OCI-LY7 (cell line): ENCODE results near the genes ARID5A and LMAN2L.

GRCh38 chr2:96208892-96209483 lies 361 bp upstream of the STARD7 start:
- PRO-cap: bidirectional peak, plus-strand start at chr2:96209015, minus-strand start at chr2:96208822
- RAMPAGE, long total RNA: no peak

GRCh38 chr2:96253358-96253809 lies 12.4 kb downstream of the TMEM127 start:
- PRO-cap: no peak
- RAMPAGE, long total RNA: no peak

GRCh38 chr2:96253810-96254211 lies 12.0 kb downstream of the TMEM127 start:
- PRO-cap: no peak
- RAMPAGE, long total RNA: no peak

GRCh38 chr2:96259557-96260175 lies 6.1 kb downstream of the TMEM127 start:
- PRO-cap: no peak
- RAMPAGE, long total RNA: no peak

DNA sequence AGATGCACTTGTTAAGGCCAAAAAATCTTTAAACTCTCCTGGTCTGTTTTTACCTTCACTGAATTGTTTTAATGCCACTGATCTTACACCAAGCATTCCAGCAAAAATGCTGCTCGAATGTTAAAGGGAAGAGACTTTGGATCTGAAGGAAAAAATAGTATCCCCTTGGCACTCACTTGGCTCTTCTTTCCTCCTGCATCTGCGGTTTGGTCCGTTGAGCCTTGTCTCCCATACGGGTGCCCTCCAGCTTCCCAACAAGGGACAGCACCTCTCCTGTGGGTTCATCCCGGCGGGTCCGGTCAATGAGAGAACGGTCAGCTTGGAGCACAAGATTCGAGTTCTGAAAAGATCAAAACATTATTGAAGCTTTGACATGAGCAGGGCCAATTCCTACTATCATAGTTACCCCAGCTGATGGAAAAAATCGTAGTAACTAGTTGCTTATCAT lies 793 bp downstream of the SNRNP200 start:
- PRO-cap: no peak
- RAMPAGE, long total RNA: no peak

DNA sequence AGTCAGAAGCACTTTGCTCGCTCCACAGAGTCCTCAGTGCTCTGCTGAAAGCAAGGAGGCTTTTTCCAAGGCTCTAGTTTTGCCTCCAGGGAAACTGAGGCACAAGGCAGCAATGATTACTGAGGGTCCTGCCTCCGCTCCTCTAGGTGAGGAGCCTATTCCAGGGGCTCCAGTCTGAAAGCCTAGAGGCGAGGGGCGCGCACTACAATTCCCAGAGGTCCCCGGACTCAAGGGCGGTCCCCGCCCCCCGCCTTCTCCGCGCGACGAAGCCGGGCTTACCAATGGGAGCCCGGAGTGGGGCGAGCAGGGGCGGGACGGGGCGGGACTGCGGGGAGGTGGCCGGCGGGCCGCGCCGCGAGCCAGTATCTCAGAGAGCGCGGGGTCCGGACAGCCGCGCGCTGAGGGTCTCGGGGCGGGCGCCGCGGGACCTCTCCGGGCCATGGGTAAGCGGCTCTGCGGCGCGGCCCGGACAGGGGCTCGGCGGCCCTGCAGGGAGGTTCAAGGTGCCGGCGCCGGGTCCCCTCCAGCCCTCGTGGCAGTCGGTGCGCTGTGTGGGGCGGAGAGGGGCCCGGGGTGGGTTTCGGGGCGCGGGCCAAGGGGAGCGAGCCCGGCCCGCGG lies at the start of gene ARID5A:
ARID5A (plus strand) TSS at position 365 of the 618 bp plus-strand sequence.
- PRO-cap: unidirectional peak, plus-strand start at position 365 of the sequence
- RAMPAGE, long total RNA: no peak

DNA sequence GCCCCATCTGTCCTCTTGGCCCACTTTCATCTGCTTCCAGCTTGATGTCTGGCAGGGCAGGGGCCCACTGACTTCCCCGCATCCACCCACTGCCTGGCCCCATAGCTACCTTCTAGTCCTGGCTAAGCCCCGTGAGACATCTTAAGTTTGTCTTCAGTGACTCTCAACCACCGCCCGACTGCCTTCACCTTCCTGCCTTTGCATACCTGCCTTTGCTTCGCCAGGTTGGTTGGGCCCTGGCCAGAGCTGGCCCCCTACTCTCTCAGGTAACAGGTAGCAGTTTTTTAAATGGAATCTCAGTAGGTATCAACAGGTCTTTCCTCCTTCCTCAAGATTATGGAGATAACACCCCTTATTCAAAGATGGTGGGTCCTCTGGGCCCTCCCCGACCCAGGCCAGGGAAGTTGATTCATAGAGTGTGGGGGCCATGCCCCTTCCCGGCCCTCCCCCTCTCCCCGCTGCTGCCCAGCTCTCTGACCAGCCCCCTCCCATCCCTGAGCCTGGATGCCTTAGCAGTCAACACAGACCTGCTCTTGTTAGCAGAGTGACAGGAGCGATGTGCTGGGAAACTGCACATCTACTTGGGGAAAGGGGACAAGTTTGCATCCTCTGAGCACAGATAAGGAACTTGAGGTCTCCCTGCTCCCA lies 2.9 kb downstream of the ARID5A start:
- PRO-cap: no peak
- RAMPAGE, long total RNA: no peak

- PRO-cap: no peak
- RAMPAGE, long total RNA: no peak
Measured at GRCh38 chr2:96552836-96553418, 16.4 kb downstream of the ARID5A start.

- PRO-cap: no peak
- RAMPAGE, long total RNA: no peak
Measured at GRCh38 chr2:96634845-96635599, 3.1 kb downstream of the KANSL3 start.

DNA sequence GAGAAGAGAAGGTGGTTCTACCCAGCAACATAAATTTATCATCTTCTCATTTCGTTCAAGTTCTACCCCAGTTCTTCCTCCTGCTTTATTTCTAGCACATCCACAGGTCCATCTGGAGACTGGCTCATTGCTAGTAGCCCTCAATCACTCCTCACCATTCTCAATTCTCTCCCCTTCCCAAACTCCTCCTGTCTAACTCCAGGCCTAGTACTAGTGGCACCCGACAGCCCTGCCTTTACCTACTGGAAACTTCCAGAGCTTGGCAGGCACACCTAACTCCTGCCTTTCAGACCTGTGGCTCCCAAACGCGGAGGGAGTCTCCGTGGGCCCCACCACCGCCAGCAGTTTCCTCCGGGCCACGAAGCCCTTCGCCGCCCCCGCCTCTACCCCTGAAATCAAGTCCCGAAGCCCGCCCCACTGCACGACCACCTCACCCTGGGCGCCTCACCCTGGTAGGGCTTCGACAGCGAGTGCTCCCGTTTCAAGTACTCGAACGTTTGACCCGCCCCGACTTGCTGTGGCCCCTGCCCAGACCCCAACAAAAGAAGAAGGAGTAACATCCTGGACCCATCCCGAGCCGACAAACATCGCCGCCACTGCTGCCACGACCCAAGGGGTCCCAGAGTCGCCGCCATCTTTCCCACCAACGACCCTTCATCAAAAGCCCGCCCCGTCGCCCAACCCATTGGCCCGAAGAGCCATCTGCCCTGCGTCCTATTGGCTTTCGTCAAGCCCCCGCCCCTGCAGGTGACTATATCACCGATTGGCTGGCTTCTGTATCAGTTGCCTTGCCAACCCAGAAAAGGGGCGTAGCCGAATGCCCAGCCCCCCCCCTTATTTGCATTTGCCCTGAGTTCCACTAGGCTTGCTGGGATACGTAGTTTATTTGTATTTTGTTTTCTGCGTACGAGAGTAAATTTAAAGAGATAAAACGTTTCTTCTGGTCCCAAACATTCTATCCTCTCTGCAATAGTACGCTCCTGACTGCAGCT lies at the start of gene LMAN2L:
LMAN2L (minus strand) TSS at position 659 of the 992 bp plus-strand sequence.
- PRO-cap: bidirectional peak, plus-strand start at position 896 of the sequence, minus-strand start at position 621 of the sequence
- RAMPAGE, long total RNA: no peak

- PRO-cap: no peak
- RAMPAGE, long total RNA: no peak
Measured at GRCh38 chr2:96786925-96787280, 26.2 kb downstream of the CNNM4 start.

DNA sequence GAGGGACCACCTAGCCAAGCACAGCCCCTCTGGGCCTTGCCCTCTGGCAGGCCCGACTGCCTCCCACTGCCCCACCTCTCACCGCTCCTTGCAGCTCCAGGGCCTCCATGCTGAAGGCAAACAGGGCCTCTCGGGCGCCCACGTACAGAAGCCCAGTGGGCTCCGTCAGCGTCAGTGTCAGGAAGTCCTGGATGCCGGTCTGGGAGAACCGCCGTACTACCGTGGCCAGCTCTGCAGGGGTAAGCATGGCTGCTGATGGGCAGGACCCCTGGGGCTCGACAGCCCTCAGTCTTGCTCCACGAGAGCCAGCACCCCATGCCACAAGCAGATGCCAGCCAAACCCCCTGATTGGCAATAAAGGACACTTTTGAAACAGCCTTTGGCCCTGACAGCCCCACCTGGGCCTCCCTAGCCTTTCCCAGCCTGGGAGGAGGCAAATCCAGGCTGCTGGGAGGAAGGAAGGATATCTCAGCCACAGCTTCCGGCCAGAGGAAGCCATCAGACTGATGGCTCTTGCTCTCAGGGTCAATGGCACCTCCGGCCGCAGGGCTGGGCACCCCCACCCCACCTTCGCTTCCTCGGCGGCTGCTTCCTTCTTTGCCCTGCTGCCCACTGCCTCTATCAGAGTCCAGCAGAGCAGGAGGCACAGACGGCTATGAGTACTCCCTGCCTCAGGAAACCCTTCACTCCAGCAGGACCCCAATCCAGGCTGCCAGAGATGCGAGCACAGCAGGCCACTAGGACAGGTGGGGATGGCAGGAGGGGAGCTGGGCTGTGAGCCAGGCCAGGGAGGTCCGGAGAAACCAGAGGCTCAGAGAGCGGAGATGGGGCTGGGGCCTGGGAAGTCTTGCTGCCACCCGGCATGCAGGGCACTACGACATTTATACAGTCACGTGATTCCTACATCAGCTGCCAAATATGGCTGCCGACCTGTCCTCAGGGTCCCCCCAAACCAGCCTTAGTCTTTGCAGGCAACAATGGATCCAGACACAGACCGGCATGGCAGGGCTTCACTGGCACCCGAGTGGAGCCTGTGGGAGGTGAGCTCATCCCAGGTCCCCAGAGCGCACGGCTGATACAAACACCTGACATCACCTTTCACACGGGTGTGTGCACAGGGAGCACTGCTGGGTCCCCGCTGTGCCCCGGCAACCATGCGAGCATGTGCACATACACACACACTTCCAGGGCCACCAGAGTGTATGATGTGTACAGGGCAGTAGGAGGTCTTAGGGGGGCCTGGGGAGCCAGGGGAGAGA lies 3.2 kb downstream of the SEMA4C start:
- PRO-cap: no peak
- RAMPAGE, long total RNA: no peak

GRCh38 chr2:96884193-96884704 lies 14.4 kb upstream of the SEMA4C start:
- PRO-cap: no peak
- RAMPAGE, long total RNA: no peak

GRCh38 chr2:96916103-96916797 lies 46.4 kb upstream of the SEMA4C start:
- PRO-cap: no peak
- RAMPAGE, long total RNA: no peak

- PRO-cap: no peak
- RAMPAGE, long total RNA: no peak
Measured at GRCh38 chr2:96970370-96970929, 15.9 kb downstream of the FAM178B start.

DNA sequence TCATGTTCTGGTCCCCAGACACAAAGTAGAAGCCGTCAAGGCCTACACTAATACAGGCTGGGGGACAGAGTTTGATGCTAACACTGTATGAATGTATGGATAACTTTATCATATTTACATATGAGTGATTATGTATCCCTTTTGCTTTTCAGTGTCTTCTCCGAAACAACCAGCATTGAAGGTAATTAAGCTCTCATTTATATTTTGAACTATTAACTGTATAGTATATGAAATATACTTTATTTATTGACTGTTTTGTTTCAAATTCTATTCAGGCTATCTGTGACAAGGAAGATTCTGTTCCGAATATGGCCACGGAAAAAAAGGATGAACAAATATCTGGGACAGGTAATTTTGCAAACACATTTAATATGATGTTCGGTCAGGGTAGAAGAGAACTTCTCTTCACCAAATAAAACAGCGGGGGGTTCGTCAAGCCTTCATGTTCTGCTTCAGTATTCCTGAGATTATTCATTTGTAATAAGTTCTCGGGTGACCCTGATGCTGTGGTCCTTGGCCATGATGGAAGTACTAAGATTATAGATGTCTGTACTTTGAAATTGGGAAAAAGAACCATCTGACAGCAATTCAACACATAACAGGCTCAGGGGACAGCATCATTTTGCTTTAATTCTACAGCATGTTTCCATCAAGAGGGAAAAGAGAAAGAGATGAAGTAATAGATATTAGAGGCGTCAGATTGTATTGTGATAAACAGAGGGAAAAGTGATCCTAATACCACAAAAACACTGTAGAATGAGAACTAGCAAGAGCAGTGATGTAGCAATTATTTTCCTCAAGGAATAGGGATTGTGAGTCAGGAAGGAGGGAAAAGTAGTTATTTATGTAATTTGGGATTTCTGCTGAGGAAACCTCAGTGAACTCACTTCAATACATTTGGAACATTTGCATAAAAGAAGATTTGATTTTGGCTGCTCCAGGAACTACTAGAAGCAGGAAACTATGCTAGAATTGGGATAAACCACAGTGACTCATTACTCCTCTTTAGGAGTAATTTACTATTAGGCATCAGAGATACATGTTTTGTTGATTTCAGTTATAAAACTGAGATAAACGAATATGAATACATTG lies 98.8 kb downstream of the ANKRD36 start:
- PRO-cap: no peak
- RAMPAGE, long total RNA: no peak

- PRO-cap: no peak
- RAMPAGE, long total RNA: no peak
Measured at GRCh38 chr2:97556608-97557358, 32.9 kb downstream of the ANKRD36B start.

DNA sequence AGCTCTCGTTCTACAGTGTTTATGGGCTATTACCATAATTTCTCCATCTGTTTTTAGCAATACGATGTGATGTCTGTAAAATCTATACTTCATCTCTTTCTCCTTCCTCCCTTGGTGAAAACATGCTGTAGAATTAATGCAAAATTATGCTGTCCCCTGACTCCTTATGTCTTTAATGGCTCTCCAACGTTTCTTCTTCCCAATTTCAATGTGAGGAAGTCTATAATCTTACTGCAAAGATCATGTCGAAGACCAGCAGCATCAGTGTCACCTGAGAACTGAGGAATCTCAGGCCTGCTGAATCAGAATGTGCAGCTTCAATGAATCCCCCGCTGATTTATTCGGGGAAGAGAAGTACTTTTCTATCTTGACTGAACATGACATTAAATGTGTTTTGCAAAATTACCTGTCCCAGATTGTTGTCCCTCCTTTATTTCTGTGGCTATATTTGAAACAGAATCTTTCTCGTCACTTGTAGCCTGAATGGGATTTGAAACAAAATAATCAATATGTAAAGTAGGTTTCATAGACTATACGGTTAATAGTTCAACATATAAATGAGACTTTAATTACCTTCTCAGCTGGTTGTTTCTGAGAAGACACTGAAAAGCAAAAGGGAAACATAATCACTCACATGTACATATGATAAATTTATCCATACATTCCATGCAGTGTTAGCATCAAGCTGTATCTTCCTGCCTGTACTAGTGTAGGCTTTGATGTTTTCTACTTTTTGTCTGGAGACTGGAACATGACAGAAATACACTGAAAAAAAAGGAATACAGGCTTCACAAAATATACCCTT lies 31.1 kb downstream of the ANKRD36B start:
- PRO-cap: no peak
- RAMPAGE, long total RNA: no peak

- PRO-cap: bidirectional peak, plus-strand start at chr2:97664294, minus-strand start at chr2:97664042
- RAMPAGE, long total RNA: no peak
Measured at GRCh38 chr2:97664172-97665056, 570 bp upstream of the ACTR1B start.

DNA sequence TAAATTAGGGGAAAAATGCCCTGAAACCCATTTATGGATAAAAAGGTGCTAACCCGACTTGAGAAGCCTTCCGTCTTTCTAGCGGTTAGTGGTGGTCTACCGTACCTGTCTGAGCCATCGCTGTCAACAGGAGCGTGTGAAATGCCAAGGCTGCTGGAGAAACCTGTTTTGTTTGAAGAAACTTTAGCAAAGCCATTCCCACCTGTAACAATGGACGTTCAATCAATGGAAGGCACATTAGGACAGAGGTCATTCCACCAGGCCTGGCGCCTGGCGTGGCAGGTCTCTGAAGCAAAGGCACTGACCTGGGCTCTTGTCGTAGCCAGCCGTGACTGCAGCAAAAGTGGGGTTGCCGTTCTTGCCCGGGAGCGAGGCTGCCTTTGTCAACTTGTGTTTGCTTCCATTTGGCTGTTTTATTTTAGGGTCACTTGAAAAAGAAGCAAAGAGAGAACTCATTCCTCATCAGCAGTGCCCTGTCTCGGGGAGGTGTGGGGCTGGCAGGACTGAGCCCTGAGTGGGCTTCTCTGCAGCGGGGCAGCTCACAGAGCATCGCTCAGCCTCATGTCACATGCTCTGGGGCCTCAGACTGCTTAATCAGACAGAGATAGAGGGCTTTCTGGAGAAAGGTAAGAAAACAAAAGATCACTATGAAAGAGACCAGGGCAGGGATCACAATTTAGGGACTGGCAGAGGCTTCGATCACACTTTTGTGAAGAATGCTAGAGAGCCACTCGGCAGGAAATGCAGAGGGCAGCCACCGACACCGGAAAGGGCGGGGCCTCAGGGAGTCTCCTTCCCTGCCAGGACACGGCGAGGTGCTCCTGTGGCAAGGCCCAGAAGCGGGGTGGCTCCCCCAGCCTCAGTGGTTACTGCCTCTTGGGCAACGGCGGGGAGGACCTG lies 47.4 kb downstream of the ZAP70 start:
- PRO-cap: no peak
- RAMPAGE, long total RNA: no peak